GM23248 (cell line): ENCODE measurements around a stretch of chr3.

DNA sequence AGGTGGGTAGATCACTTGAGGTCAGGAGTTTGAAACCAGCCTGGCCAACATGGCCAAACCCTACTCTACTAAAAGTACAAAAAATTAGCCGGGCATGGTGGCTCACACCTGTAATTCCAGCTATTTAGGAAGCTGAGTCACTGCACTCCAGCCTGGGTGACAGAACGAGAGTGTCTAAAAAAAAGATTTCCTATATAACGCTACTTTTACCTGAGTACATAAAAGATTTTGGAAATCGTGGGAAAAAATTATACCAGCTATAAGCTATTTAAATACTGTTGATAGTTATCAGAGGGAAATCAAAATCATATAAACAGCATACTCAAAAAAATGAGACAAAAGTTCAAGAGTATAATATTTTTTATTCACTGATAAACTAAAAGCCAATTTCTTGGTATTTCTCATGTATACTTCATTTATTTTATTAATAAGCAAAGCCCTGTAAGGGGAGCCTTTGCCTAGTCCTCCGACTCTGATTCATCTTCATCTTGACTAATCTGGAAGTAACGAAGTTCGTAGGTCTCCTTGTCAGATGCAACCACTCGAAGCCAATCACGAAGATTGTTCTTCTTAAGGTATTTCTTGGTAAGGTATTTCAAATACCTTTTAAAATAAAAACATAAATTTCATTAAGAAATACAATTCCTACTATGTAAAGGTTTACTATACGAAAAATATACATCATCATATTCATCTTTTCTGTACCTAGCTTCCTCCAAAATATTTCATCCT lies 3.9 kb downstream of the RPL22L1 start:
- RAMPAGE, long total RNA = no peak

DNA sequence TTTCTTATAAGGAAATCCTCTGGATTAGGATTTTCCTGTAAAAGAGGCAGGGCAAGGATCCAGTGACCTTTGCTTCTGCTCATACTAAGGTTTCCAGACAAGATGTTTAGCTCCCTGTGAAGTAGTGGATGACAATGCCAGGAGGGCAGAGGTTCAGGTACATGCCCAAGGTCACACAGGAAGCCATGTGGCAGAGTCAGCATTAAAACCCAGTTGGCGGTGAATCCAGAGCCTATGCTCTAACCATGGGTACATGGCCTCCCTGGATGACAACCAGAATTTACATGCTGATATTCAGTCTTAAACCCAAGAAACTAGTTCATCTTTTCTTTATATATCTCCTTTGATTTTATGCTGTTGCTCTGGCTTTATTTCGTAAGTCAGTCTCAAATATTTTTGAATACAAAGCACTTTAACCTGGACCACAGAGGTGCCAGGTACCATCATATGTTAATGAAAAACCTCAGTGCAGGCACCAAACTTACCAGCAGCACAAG lies 27.9 kb downstream of the SLC2A2 start:
- RAMPAGE, long total RNA = no peak

GRCh38 chr3:171045130-171045432 lies 18.6 kb upstream of the SLC2A2 start:
- RAMPAGE, long total RNA = no peak

DNA sequence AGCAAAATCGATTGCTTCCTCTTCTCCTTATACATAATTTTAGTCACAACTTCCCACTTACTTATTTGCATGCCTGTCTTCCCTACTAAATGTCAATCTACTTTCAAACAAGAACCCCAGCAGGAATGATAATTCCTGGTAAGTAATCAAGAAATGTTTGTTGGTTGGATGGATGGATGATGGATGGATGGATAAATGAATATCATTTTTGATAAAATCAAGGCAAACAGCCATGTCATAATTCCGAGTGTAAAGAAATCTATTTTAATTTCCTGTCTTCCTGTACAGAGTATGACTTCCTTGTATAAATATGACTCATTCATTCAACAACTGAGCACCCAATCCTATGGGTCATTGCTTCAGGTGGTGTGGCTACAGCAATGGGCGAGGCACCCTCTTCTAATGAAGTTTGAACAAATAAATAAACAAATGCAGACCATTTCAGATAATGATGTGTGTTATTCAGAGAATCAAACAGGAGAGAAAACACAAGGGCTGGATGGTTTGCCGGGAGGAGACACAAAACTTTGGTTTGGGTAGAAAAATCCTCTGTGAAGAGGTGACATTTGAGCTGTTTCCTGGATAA lies 198.8 kb downstream of the TNIK start:
- RAMPAGE, long total RNA = no peak

- RAMPAGE, long total RNA = no peak
Observed at GRCh38 chr3:171458614-171458982, 1.6 kb downstream of the TNIK start.

DNA sequence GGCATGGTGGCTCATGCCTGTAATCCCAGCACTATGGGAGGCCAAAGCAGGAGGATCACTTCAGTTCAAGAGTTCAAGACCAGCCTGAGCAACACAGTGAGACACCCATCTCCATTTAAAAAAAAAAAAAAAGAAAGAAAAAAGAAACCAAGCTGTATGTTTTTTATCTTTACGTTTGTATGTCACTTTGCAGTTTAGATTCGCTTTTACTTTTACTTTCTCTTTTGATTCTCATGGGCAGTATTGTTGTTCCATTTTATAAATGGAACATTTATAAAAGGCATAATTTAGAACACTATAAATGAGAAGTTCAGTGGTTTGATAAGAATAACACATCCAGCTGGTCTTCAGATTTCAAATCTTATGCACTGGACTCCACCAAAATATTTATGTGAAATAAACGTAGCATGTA lies 31.2 kb upstream of the TNIK start:
- RAMPAGE, long total RNA = no peak

DNA sequence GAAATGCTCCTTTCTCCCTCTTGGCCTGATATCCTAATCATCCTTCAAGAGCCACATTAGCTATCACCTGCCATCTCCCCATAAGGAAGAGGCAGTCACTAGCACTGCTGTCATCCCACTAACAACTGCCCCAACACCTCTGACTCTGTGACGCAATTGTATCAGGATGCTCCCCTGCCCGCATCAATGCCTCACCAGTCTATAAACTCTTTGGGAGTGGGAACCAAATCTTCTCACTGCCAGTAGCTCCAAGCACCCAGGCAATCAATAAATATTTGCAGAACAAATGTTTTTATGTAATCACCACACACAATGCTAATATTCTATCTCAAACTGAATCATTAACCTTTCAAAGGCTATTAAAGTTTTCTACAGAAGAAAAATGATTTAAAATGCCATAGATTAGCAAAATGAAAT lies 131.4 kb downstream of the PLD1 start:
- RAMPAGE, long total RNA = no peak

DNA sequence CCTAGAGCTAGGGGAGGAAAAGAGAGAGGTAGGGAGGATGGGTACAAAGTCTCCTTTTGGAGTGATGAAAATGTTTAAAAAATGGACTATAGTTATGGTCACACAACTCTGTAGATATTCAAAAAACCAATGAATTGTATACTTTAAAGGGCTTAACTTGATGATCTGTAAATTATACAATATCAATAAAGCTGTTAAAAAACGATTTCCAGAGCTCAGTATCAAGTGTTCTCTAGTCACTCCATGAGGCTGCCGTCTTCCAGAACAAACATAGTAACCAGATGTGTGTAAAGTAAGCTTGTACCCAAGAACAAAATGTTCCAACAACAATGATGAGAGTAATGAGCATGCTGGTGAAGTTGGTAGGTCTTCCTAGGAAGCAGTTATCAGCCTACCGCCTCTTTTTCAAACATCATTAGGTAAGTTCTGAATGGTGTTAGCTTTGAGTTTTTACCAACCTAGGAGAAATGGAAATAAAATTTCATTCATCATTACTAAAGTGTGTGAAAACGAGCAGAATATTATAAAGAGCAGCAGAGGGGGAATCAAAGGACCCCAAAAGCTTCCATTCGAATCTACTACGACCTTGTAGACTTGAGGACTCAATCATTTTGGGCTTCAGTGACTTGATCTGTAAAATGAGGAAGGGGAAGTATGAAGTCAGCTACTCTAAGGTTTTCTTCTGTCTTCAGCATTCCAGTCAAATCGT lies 45.1 kb downstream of the PLD1 start:
- RAMPAGE, long total RNA = no peak

DNA sequence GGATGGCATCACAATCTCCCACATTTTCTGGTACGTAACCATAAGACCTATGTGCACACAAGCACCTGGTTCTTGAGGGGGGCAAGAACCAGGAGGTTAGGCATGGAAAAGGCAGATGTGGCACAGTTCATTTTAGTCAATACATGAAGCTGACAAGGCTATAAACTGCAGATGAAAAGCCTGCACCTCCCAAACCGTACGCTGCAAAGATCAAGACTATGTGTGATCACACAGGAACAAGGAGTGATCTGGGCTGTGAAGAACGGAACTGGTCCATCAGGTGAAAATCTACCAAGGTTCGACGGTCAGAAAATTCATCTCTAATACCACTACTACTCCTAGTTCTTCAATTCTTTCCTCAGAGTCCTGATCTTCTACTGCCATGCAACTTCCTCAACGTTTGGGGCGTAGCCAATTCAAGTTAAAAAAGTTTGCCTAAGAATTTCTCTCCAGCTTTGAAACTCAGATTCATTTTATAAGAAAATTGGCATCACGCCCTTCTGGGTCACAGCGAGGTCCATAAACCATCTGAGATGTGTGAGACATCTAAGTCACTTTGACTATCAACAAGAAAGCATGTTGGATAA lies 41.9 kb downstream of the PLD1 start:
- RAMPAGE, long total RNA = no peak

DNA sequence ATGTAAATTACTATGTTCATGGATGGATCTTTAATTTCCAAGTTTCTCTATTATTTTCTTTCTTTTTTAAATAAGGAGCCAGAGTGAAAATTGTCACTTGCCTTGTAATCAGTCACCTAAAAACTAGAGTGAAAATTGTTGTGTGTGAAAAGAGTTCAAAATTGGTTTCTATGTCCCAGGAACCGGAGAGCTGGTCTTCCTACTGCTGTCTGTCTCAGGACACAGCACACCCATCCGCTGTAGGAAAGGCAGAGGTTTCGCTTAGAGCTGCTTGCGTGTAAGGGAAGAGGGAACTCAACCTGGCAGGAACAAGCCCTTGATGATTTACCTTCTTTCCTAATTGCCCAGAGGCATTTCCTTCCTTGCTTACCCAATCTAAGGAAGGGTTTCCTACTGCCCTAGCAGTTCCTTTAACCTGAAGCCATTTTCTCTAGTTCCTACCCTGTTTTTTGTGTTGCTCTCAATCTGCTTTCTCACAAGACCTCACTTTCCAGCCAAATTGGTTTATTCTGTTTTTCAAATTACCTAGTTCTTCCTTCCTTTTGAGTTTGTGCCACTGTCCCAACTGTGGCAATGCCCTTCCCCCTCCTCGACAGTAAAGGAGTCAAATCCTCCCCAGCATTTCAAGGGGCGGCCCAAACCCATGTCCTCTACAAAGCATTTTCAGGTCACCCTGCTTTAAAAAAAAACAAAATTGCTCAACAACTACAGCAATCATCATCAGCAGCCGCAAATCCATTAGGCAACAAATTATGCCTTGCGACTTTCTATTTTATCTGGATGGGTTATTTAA lies 33.0 kb downstream of the PLD1 start:
- RAMPAGE, long total RNA = no peak

- RAMPAGE, long total RNA = no peak
Observed at GRCh38 chr3:171796682-171797335, 13.5 kb downstream of the PLD1 start.

DNA sequence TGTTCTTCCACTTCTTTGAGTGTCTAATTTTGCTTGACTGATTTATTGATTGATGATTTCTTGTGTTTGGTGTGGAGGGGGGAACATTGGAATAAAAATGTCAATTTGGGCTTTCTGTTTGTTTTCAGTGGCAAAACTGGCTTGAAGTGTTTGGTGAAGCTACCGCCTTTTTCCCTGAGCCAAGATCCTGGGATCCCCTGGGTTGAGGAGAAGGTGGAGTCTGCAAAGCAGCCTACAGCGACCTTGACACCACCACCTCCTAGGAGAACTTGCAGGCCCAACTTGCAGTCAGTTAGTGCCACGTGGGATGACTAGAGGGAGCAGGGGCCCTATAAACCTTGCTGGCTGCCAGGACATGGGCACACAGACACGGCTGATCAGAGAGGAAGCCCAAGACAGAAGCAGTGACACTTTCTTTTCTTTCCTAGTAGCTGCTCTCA lies 2.5 kb upstream of the TMEM212 start:
- RAMPAGE, long total RNA = no peak

DNA sequence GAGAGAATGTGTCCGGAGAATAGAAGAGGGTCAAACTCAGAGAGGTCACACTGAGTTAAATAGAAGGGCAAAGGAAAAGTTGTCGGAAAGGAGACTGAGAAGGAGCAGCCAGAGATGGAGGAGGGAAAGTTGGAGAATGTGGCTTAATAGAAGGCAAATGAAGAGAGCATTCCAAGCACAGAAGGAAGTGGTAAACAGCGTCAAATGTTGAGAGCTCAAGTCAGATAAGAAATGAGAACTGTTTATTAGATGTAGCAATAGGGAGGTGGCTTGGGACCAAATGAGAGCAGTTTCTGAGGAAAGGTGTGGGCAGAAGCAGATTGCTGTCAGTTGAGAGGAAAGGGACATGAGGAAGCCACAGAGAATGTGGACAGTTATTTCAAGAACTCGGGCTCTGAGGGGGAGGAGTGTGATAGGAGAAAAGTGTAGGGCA lies 64.0 kb upstream of the FNDC3B start:
- RAMPAGE, long total RNA = no peak

DNA sequence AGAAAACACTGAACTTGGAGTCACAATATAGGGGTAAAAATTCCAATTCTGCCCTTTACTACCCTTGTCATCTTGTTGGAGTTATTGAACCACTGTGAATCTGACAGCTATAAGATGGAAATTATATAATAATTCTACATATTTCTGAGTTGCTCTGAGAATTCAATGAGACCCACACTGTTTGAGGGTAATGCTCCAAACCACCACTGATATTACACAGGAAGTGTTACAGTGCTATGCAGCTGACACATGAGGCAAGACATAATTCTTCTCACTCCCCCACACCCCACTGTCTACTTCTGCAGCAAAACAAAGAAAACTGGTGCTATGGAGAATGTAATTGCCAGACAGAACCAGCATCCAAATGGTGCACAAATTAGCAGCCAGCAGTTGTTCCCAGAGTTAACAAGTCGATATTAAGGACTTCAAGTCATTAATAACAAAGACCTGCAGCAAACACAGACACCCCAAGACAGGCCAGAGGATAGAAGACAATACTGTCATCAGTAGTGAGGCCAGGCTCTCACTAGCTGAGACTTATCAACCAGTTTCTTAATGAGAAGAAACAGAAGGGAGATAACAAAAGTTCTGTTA lies 58.9 kb upstream of the FNDC3B start:
- RAMPAGE, long total RNA = no peak

DNA sequence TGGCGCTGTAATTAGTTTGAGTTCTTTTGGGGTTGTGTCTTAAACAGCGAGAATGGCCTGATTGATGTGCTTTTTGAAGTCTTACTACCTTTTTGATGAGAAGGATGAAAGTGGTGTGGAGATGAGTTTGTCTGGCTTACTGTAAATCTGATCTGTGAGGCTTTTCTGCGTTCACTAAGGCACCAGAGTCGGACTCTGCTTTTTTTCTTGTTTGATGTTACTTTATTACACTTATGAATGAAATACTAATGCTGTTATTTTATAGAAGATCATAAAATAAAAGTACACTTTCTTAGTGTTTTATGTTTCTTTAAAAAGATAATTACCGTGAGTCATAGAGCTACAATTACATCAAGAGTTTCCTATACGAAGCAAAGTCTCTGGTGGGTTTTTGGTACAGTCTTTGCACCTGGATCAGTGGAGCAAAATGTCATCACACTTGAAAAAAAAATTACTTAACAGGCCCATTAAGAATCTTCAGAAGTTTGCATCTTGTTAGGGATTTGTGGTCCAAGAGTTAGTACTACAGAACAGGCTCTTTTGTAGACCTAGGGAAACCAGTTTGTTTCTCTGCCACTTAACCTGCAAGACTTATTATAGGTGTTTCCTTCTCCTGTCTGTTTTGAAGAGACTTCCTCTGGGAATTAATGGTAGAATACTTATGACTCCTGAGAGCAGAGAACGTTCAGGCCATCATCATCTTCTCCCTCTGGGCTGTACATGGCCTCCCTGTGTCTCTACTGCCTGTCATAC lies 28.0 kb downstream of the FNDC3B start:
- RAMPAGE, long total RNA = no peak

GRCh38 chr3:172125846-172126697 lies 86.7 kb downstream of the FNDC3B start:
- RAMPAGE, long total RNA = no peak

GRCh38 chr3:172137585-172138749 lies 98.6 kb downstream of the FNDC3B start:
- RAMPAGE, long total RNA = no peak

DNA sequence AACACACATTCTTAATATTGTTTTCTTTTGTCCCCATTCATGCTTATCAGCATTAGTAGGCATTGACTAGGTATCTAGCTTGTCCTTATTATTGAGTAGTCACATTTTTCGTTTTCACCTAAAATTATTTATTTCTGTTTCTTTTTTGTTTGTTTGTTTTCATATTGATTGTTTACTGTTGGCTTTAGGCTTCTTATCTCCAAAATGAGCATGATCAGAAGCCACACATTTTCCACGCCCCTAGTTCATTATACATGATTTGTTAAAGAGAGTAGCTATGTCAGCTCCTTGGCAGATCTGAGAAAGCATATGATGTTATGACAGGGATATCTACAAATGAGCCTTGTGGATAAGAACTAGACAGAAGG lies 168.1 kb downstream of the GHSR start:
- RAMPAGE, long total RNA = no peak

DNA sequence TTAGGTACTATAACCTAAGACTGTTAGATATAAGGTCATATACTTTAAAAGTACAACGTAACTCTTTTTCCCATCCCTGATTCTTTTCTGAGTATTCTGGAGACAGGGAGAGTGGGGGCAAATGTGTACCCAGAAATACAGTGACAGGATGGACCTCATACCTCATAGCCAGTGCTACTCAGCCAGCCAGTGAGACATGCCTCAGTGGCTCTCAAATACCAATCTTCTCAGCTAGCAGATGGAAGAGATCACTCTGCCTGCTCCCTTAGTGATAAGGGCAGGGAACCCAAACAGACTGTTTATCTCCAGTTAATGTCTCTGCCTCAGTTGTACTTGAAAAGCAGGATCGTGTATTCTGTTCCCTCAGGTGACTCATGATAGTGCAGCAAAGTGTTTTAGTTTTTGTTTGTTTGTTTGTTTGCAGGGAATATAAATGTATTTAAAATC lies 125.6 kb downstream of the GHSR start:
- RAMPAGE, long total RNA = no peak

- RAMPAGE, long total RNA = no peak
Observed at GRCh38 chr3:172342838-172343324, 105.4 kb downstream of the GHSR start.